Mucosa of descending colon (tissue), 1 donor: ENCODE measurements around a stretch of chr9.

DNA sequence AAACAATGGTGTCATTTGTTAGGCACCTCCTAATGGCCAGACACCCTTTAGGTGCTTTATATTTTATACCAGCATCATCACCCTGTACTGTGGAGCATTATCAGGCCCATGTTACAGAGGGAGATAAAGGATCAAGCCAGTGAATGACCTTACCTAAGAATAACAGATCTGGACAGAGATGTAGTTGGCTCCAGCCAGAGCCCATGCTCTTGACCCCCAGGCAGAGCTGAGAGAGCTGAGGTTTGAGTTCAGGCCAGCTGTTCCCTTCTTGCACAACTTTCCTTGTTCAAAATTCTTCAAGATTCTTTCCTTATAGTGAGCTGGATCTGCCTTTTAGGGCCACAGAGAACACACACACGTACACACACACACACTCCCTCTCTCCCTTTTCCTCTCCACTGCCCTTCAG is 10.3 kb upstream of the PTGES start:
- PRO-cap: unidirectional peak, plus-strand start at position 342 of the sequence

DNA sequence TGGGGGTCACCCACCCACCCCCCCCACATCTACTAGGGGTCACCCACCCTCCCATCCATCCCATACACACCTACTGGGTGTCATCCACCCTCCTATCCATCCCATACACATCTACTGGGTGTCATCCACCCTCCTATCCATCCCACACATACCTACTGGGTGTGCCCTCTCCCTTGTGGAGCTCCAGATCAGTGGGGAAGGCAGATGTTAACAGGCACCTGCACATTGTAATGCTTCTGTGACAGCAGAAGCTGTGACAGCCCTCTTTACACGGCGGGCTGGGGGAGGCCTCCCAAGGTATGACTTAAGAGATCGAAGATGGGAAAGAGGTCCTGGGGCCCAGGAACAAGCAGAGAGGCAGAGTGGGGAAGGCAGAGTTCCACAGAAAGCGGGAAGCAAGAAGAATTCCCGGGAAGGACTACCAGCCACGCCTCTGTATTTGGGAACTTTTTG is 9.5 kb downstream of the TOR1A start:
- PRO-cap: no peak

DNA sequence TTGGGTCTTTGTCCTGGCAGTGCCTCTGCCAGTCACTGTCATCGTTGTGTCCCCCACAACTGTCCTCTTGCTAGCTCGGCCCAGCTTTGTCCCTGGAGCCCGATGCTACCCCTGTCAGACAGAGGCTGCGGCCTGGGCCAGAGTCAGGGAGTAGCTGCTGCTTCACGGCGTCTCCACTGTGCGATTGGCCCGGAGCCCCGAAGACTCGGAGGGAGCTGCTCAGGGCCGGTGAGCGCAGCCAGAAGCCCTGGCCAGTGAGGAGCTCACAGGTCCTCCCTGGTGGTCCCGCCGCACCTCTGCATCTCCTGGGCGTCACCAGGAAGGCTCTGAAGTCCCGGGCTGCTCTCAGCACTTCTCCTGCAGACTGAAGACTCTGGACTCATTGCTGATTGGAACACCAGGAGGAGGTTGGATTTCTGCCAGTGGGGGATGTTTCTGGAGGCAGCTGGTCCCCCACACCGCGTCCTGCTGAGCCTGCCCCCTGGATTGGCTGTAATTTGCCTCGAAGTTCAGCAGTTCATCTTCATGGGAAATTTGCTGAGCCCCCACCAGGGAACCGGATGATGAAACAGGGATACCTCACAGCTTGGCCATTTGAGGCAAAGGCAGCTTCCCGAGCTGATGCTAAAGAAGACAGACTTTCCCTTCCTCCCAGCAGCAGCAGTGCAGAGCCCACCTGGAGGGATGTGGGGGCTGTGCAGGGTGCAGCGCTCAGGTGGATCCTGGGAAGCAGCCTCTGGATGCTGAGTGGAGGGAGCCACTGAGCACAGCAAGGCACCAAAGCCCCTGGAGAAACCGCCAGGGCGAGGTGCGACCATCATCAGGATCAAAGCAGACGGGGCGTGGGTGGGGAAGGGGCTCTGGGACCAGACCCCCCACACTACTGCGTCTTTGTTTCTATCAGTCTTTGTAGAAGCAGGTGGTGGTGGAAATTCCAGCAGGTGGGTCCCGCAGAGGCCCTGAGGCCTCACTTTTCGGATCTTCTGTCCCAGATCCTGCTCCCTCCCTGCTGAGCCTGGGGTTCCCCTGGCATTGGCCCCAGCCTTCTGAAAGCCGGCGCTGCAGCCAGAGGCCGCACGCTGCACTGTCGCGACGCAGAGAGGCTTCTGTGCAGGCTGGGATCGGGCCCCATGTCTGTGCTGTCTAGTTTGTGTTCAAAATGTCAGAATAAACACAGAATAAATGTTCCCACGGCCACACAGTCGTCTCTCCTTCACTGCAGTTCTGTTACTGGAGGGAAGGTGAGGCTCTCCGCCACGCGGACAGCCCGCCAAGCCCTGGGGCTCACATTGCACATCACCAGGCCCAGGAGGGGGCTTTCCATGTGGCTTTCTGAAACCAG is 45.9 kb downstream of the USP20 start:
- PRO-cap: no peak

DNA sequence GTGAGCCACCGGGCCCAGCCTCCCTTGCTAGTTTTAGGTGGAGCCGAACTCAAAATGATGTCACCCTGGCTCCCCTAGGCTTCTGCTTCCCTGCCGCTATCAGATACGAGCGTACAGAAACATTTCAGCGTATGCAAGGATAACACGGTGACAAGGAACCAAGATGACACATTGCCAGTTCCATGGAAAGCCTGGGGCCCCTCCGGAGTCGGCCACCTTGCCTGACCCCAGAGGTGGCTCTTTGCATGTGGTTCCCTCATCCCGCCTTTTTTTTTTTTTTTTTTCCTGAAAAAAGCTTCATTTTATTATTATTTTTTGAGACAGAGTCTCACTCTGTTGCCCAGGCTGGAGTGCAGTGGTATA is 47.8 kb downstream of the USP20 start:
- PRO-cap: no peak

DNA sequence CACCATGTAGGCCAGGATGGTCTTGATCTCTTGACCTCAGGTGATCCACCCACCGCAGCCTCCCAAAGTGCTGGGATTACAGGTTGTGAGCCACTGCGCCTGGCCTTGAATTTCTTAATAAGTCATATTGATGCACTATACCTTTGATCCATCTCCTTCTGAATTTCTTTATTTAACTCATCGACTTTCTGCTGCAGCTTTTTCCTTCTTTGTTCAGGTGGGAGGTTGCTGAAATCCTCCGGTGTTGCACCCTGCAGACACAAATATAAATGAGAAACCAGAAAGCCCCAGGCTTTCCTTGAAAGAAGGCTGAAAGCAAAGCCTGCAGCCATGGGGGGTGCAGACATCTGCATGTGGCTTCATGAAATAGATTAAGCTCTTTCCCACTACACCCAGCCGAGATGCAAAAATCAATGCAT is 73.5 kb downstream of the USP20 start:
- PRO-cap: no peak

- PRO-cap: no peak
Measured at GRCh38 chr9:129932614-129933423, 97.6 kb downstream of the USP20 start.

- PRO-cap: no peak
Measured at GRCh38 chr9:129945157-129945871, 97.7 kb downstream of the FNBP1 start.

- PRO-cap: no peak
Measured at GRCh38 chr9:129946553-129946986, 96.4 kb downstream of the FNBP1 start.

DNA sequence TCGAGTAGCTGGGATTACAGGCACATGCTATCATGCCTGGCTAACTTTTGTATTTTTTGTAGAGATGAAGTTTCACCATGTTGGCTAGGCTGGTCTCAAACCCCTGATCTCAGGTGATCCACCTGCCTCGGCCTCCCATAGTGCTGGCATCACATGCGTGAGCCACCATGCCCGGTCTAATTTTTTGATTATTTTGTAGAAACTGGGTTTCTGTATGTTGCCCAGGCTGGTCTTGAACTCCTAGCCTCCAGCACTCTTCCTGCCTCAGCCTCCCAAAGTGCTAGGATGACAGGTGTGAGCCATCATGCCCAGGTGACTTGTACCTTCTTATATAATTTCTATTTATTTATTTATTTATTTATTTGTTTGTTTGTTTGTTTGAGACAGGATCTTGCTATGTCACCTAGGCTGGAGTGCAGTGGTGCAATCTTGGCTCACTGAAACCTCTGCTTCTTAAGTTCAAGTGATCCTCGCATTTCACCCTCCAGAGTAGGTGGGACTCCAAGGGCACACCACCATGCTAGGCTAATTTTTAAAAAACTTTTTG is 91.8 kb downstream of the FNBP1 start:
- PRO-cap: no peak

GRCh38 chr9:129964633-129965800 is 78.0 kb downstream of the FNBP1 start:
- PRO-cap: no peak

- PRO-cap: no peak
Measured at GRCh38 chr9:129981608-129982015, 61.4 kb downstream of the FNBP1 start.

DNA sequence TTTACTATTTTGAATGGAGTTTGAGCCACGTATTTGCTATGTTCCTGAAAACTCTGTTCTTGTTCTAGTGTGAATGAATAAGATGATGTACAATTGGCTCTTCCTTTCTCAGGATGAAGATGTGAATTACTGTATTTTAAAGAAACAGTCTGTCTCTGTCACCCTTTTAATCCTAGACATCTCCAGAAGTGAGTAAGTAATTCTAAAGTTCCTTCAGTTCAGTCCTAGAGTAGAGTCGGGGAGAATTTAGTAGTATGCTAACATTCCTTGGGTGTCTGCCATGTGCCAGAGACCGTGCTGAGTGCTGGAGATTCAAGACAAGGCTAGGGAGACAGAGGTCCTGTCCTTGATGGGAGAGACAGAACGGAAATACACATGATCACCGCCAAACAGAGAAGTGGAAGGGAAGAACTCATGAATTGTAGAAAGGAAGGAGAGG is 23.5 kb downstream of the GPR107 start:
- PRO-cap: no peak

GRCh38 chr9:130186684-130186997 is 14.4 kb downstream of the NCS1 start:
- PRO-cap: no peak

GRCh38 chr9:130232916-130233666 is 32.5 kb upstream of the HMCN2 start:
- PRO-cap: no peak

GRCh38 chr9:130254168-130254833 is 11.3 kb upstream of the HMCN2 start:
- PRO-cap: no peak

- PRO-cap: no peak
Measured at GRCh38 chr9:130268468-130269396, 3.2 kb downstream of the HMCN2 start.

- PRO-cap: no peak
Measured at GRCh38 chr9:130427888-130428786, 16.6 kb upstream of the ASS1 start.

GRCh38 chr9:130442916-130443432 is 1.8 kb upstream of the ASS1 start:
- PRO-cap: no peak

- PRO-cap: unidirectional peak, plus-strand start at chr9:130578894; unidirectional peak, plus-strand start at chr9:130578972
Measured at GRCh38 chr9:130578739-130579331, 542 bp upstream of the FUBP3 start.

DNA sequence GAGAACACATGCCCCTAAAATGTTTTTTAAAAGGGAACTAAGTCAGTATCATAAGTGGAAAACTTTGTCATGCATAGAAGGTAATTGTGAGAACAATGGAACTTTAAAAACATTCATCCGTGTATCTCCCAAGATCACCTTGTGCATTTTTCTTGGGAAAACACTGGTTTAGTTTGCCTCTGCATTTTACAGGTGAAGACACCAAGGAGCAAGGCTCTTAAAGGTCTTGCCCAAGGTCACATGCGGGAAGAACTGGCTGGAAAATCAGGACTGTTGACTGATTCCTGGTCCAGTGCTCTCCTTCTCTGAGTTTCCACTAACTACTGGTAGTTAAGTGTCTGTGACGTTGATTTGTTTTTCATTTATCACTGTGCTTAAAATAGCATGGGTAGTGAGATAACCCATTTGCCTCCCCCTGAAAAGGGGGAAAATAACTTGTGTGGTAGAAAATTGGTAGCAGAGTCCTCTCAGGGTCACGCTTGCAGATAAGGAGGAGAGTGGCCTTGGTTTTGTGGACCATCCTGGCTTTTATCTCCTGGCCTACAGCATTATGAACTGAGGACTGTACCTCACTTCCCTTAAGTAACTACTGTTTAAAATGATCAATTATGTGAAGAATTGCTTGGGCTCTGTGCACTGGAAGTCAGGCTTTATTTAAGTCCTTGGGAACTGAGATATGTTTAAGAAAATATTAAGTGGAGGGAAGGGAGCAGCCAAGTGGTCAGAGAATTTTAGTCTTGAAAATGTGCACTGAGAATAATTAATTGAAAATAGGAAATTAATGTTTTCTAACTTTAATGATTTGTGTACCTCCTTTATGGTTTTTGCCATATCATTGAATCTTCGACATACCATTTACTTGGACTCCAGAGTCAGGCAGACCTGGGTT is 10.9 kb downstream of the FUBP3 start:
- PRO-cap: no peak